Gastroesophageal sphincter (tissue), 4 donors: Measurements from ENCODE around the genes RAB6A, KCNE3 and MOGAT2.

DNA sequence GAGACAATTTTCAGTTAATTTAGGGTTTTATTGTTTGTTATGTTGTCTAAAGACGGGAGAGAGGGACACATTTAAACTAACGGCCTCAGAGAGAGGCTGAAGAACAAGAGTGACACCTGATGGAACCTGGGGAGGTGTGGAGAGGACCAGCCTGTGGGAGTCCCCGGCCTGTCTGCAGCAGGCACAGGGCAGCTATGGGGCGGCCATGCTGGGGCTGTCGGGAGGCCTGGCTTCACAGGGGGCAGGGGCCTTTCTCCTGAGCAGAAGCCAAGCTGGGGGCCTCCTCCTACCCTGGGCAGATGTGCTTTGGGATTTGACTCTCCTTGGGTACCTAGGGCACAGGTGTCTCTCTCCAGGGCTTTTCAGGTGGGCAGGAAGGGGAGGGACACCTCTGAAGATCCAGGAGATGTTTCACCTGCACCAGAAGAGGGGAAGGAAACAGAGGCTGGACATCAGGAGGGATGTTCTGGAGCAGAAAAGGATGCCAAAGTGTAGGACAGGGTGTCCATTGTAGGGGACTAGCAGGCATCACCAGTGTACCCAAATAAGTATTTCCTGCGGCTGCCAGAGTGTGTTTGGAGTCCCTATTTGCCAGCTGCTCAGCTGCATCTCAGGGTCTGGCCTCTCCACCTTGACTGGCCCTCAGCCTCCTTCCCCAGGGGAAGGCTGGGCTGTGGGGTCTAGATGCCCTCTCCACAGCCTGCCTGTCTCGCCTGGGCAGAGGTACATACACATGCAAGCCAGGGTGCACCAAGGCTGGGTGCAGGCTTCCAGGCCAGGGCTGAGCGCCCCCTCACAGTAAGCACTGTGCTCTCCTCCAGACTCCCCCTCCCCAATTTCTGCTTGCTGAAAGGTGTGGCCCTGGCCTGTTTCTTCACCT, 22.2 kb downstream of the RELT start:
- PRO-cap = no peak
- RAMPAGE, long total RNA, 4 experiments = no peak in any of the 4 experiments

GRCh38 chr11:73542331-73543055, 55.4 kb downstream of the FAM168A start:
- PRO-cap = no peak
- RAMPAGE, long total RNA, 4 experiments = no peak in any of the 4 experiments

- PRO-cap = bidirectional peak, plus-strand start at chr11:73648914, minus-strand start at chr11:73648744
- RAMPAGE, long total RNA, 4 experiments = start-site peak on the plus strand in 3 of 4 experiments, at chr11:73648914-73649007 at its widest, 6 to 23 reads per replicate
Measured at GRCh38 chr11:73648389-73649100, 2.2 kb downstream of the PLEKHB1 start.

GRCh38 chr11:73760610-73761662, at the start of gene RAB6A:
Gene RAB6A, minus strand, starts transcription at chr11:73761074.
- PRO-cap = bidirectional peak, plus-strand start at chr11:73760645, minus-strand start at chr11:73760716; bidirectional peak, plus-strand start at chr11:73761371, minus-strand start at chr11:73761074
- RAMPAGE, long total RNA, 4 experiments = start-site peak on the minus strand in 4 of 4 experiments, at chr11:73760627-73761127 at its widest, 93 to 2,956 reads per replicate

DNA sequence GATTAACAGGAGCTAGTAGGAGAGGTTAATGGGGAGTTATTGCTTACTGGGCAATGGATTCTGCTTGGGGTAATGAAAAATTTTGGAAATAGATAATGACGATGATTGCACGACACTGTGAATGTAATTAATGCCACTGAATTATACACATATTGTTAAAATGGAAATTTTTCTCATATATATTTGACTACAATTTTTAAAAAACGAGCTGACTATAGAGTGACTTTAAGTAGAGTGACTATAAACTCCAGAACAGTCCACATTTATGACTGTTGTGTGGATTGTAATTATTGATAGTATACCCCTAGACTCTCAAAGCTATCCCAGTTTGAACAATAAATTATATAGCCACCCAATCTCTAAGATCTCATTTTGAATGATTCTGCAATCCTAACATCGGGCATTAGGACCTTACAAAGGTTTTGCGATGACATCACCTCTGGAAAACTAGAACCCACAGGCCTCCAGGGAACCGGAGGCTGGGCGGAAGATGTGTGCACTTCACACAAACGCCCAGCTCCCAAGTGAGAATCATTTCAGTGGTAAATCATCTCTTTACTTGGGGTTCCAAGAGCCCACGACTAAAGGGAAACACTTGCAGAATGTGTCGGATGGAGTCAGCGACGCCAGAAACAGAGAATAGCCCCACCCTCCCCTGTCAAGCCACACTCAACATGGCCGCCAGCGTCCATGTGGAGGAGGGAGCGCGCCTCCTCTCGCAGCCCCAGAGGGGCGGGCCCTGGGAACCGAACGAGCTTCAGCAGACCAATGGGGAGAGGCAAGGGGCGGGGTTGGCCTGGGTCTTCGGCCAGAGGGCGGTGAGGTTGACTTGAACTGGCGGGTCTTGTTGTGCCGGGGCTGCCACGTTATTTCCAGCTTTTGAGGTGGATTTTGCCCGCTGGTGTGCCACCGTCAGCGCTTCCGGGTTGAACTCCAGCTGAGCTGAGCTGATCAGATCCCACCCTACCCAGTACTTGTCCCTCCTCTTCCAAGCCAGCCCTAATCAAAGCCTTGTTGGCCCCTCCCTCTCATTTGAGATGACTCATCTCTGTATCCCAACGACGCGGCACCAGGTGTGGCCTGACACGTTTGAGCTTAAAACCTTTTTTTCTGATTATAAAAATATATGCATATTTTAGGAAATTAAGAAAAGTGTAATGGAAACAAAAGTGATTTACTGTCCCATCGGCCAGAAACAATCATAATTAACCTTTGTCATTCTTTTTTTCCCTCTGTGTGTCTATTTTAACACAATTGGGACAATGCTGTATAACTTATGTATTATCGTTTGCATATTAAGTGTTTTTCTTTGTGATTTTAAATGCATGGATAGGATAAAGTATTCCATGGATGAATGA, 8.4 kb upstream of the MRPL48 start:
- PRO-cap = unidirectional peak, plus-strand start at position 459 of the sequence; bidirectional peak, plus-strand start at position 832 of the sequence, minus-strand start at position 657 of the sequence; bidirectional peak, plus-strand start at position 1,051 of the sequence, minus-strand start at position 976 of the sequence
- RAMPAGE, long total RNA, 4 experiments = no peak in any of the 4 experiments

GRCh38 chr11:74026133-74026332, 17.1 kb upstream of the UCP3 start:
- PRO-cap = no peak
- RAMPAGE, long total RNA, 4 experiments = no peak in any of the 4 experiments

DNA sequence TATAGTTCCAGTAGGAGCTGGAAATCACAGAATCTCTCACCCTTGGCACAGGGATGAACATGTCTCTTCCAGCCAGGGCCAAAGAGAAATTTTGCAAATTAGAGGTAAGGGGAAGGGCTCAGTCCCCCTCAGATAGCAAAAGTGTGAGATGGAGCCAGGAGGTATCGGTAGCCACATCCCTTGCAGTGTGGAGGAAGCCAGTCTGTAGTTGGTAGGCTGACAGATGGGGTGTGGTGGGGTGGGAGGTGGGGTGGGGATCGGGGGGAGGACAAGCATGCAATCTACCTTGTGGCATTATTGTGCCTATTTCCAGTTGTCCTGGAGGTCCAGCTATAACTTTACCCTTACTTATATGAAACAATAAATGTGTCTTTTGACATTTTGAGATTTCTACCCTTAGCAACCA, 25.4 kb downstream of the KCNE3 start:
- PRO-cap = no peak
- RAMPAGE, long total RNA, 4 experiments = no peak in any of the 4 experiments

GRCh38 chr11:74461821-74462651, 5.3 kb downstream of the KCNE3 start:
- PRO-cap = bidirectional peak, plus-strand start at chr11:74462322, minus-strand start at chr11:74462131
- RAMPAGE, long total RNA, 4 experiments = start-site peak on the minus strand in 2 of 4 experiments, at chr11:74462053-74462146 at its widest, 7 to 10 reads per replicate

DNA sequence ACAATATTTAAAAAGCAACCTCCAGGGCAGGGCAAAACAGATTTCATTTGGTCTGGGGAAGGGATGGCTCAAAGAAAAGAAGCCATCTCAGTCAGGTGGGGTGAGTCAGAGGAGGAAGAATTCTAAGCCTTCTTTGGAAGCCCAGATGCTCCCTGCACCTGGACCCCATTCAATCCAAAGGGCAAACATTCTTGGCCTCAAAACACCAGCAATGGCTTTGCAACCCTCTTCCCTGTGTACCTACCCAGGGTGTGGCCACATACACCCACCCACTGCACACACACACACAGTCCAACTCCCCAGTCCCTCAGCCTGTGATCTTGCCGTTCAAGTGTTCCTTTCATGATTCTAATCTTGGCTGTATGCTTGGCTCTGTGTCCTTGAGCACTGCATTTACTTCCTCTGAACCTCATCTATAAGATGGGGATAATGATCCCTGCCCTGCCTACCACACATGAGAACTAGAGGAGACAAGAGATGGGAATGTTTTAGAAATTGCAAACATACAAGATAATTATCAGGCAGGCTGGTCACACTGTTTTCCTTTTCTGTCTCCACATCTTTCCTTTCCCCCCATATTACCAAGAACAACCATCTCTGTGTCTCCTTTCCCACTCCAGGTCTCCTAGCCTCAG, 1.9 kb downstream of the KCNE3 start:
- PRO-cap = no peak
- RAMPAGE, long total RNA, 4 experiments = no peak in any of the 4 experiments

GRCh38 chr11:74467391-74468546, at the start of gene KCNE3:
Gene KCNE3, minus strand, starts transcription at chr11:74467549.
- PRO-cap = unidirectional peak, minus-strand start at chr11:74467549
- RAMPAGE, long total RNA, 4 experiments = start-site peak on the minus strand in 3 of 4 experiments, at chr11:74467513-74467563 at its widest, 12 to 33 reads per replicate

DNA sequence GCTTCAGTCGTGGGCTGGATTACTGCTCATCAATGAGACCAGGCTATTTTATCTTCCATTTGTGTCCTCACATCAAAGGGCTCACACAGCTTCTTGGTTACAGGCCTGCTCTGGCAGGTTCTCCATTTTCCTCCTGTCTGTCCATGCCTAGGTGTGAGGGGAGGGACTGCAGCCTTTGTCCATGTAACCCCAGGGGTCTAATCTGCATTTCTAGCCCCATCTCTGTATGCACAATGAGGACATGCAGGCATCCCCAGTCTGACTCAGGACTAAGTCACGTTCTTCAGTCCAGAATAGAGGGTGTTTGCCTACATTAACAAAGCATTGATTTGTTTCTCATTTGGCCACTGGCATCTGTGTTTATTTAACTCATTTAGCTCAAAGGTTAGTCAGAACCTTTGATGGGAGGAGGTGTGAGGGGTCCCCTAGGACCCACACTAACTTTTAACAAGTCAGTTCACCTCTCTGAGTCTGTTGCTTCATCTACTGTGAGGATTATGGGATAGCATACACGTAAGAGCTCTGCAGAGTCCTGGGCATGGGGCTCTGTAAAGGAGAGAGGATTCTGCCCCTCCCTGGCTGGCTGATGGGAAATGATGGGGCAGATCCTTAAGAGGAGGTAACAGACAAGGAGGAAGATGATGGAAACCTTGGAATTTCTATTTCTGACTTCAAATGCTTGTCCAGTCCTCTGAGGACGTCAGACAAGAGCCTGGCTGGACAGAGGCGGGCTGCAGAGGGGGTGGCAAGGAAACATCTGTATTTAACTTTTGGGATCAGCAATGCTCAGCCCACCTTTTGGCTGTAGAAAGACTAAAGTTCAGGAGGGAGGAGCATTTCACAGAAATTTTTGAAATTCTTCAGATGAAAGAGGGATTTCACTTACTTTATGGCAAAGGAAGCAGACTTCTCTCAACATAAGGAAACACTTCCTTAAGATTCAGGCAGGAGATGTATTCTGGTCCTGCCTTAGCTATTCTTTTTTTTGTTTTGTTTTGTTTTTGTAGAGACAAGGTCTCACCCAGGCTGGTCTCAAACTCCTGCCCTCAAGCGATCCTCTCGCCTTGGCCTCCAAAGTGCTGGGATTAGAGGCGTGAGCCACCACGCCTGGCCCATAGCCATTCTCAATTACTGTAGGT, 98.8 kb downstream of the XRRA1 start:
- PRO-cap = no peak
- RAMPAGE, long total RNA, 4 experiments = no peak in any of the 4 experiments

DNA sequence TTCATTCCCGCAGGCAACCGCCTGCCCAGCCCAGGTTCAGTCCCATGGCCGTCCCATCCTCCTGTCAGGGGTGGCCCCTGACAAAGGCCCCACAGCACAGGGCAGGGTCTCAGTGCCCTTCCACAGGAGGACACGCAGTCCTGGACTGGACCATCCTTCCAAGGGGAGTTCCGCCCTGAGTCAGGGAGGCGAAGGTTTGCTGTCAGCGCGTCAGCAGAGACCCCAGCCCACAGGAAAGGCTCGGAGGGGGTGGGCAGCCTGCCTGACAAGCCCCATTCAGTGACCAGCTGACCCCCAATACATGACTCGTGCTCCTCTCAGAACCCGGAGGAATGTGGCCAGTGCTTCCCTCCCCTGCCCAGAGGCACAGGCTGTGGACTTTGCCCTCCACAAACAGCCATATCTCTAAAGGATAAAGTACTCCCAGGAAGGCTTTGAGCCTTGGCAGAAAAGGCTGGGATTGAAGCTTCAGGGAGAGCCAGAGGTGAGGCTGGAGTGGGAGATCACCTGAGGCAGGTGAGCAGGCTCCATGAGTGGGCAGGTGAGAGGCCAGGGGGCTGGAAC, 8.6 kb downstream of the SLCO2B1 start:
- PRO-cap = no peak
- RAMPAGE, long total RNA, 4 experiments = no peak in any of the 4 experiments

GRCh38 chr11:75430998-75431465, 2.0 kb downstream of the KLHL35 start:
- PRO-cap = no peak
- RAMPAGE, long total RNA, 4 experiments = no peak in any of the 4 experiments

DNA sequence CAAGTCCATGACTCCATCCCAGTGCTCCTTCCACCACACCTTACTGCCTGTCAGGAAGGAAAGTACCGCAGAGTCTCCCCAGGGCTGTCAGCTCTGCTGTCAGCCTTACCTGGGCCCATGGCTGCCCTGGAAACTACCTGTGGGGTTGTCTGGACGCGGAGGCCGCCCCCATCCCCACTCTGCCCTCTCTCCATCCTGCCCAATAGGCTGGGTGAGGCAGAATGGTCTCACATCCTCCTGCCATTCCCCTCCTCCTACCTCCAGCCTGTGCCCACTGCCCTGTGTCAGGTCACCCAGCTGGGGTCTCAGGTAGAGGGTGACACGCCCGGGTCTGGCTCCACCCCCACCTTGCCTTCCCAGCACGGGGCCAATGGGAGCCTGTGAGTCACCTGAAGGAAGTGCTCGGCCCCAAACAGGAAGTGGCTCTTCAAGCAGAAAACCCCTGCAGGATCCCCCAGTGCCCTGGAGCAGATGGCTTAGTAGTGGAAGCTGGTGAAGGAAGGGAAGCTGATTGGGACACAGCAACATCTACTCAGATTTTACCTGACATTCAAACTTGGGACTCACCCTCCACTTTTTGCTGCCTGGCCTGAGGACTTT, 33.6 kb downstream of the GDPD5 start:
- PRO-cap = no peak
- RAMPAGE, long total RNA, 4 experiments = no peak in any of the 4 experiments

DNA sequence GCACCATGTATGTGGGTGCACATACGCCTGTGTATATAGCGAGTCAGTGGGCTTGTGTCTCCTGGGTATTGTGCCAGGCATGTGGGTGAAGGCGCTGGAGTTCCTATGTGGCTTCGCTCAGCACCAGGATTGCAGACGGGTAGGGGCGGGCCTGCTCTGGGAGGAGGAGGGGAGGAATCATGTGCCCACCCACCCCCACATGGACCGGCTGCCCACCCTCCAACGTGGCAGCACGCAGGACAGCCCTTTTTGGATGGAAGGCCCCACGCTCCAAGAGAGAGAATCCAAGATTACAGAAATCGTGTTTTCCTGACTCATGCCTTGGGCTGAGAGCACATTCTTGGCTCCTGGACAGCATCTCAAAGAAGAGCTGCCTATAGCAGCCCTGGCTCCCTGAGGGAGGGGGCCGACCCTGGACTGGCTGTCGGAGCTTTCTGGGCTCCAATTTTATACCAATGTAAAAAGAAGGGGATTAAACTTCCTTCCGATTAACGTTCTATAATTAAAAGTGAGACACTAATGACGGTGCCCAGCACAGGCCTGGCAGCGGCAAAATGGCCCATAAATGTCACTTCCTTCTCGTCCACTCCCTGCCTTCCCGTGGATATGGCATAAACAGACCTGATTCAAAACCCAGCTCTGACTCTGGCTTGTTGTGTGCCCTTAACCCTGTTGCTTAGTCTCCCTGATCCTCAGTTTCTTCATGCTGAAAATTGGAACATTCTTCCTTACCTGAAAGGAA, 3.9 kb upstream of the SERPINH1 start:
- PRO-cap = bidirectional peak, plus-strand start at position 386 of the sequence, minus-strand start at position 292 of the sequence
- RAMPAGE, long total RNA, 4 experiments = no peak in any of the 4 experiments

GRCh38 chr11:75571584-75572272, 9.7 kb downstream of the SERPINH1 start:
- PRO-cap = no peak
- RAMPAGE, long total RNA, 4 experiments = no peak in any of the 4 experiments

DNA sequence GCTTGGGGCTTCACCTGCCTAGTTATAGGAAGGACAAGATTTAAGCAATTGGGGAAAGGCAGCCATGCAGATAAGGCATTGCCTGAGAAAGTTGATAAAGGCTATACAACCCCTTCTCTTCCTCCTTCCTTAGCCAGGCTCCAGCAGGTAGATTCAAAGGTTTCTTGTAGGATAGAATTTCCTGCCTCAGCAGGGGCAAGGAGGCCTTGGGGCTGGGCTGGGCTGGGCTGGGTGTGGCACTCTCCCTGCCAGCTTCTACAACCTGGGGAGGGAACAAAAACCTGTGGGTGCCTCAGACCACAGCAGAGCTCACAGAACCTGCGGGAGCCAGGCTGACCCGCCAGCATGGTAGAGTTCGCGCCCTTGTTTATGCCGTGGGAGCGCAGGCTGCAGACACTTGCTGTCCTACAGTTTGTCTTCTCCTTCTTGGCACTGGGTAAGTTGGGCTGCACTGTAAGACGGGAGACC, at the start of gene MOGAT2:
TSS of gene MOGAT2 (plus strand) at position 295 of the 468 bp plus-strand sequence.
- PRO-cap = no peak
- RAMPAGE, long total RNA, 4 experiments = no peak in any of the 4 experiments

DNA sequence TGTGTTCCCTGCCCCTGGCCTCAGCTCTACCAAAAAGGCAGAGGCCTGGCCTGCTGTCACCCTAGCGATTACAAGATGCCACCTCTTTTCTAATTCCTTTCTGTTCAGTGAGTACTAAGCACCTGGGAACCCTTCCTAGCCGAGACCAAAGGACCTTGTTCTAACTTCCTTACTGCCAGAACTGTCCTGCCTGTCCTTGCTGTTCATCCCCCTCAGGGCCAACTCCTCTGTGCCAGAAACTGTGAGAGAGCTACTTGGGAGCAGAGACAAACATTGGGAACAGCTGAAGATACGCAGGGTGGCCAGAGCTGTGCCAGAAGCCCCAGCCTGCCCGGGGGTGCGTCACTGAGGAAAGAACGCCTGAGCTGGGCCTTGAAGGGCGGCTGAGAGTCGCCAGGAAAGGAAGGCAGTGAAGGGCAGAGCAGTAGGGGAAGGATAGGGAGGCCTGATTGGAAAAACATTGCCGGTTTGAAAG, 12.7 kb upstream of the UVRAG start:
- PRO-cap = no peak
- RAMPAGE, long total RNA, 4 experiments = no peak in any of the 4 experiments

GRCh38 chr11:75889975-75890243, 74.9 kb downstream of the UVRAG start:
- PRO-cap = no peak
- RAMPAGE, long total RNA, 4 experiments = no peak in any of the 4 experiments

DNA sequence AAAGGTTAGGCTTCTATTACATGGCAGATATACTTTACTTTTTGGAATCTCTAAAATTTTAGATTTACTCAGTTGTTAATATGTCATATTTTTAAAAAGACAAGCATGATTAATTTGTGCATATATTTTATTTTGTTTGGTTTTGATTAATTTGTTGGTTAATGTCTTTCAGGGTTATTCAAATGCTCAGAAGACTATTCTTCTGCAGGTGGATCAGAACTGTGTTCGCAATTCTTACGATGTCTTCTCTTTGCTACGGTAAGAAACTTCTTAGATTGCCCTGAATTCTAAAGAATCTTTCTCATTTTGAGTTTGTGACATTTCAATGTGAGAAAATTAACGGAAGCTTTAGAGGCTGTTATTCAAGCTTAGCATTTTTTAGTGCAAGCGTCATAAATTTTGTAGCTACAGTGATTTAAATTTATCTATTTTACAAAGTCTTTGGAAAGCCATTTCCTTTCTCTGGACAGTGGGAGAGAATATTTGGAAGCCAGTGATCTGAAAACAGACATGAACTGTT, 96.8 kb downstream of the UVRAG start:
- PRO-cap = no peak
- RAMPAGE, long total RNA, 4 experiments = no peak in any of the 4 experiments